Peripheral blood mononuclear cell (primary cell): ENCODE measurements around the genes AIPL1, TEKT1, GABARAP, SPEM2, TNFSF12 and MPDU1.

DNA sequence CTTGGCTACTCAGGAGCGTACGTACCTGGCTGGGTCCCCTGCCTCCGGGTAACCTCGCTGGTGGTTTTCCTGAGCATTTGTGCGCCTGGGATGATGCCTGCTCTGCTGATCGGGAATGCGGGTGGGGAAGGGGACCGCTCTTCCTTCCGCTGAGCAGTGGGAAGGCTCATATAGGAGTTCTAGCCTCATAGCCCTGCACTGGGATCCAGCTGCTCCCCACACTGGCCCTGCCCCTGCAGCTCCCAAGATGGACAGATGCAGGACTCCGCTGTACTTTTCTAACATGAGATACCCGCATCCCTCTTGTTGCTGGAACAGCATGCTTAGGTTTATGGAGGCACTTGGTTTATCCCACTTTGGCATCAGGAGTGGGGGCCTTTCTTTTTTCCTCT lies 1.1 kb downstream of the WSCD1 start:
- PRO-cap, 8 experiments = no peak in any of the 8 experiments

DNA sequence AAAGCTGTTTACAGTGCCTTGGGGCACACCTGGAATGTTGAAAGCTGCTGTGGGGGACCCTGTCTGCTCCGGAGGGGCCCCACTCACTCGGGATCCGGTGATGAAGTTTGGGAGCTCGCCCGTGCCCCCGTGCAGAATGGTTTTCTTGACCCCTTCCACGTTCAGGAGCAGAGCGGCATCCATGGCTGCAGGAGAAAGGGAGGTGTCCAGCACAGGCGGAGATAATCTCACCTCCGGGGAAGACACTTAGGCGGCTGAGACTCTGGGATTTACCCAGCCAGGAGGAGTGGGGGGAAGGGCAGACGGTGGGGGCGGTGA lies at the start of gene AIPL1:
Gene AIPL1 (minus strand): TSS at position 200 of the 318 bp plus-strand sequence.
- PRO-cap, 8 experiments = no peak in any of the 8 experiments

DNA sequence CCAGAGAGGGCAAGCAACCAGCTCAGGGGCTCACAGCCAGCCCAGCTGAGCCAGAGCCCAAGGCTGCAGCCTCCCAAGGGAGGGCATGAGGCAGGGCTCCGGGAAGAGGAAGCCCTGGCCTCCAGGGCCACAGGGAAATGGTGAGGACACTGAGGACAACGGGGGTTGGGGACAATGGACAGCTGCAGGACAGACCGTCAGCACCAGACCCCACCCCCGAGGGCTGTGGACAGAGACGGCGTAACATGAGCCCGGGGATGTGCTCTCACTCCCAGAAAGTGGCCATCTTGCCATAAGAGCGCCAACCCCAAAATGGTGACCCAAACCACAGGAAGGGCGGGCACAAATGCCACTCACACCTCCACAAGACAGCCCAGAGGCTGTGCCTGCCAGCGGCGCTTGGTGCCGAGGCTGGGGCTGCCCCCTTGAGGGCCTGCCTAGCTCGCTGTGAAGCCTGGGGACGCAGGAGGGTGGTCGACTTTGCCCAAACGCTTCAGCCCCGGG lies 10.3 kb downstream of the PIMREG start:
- PRO-cap, 8 experiments = peak in 2 of 8 experiments; most common minus-strand start position 218 of the sequence (in 2)

- PRO-cap, 8 experiments = peak in 2 of 8 experiments; most common plus-strand start chr17:6831858 (in 2); most common minus-strand start chr17:6831670 (in 2)
These were observed at the start of gene TEKT1 for GRCh38 chr17:6831128-6832321. Gene TEKT1, minus strand, starts transcription at chr17:6831729.

DNA sequence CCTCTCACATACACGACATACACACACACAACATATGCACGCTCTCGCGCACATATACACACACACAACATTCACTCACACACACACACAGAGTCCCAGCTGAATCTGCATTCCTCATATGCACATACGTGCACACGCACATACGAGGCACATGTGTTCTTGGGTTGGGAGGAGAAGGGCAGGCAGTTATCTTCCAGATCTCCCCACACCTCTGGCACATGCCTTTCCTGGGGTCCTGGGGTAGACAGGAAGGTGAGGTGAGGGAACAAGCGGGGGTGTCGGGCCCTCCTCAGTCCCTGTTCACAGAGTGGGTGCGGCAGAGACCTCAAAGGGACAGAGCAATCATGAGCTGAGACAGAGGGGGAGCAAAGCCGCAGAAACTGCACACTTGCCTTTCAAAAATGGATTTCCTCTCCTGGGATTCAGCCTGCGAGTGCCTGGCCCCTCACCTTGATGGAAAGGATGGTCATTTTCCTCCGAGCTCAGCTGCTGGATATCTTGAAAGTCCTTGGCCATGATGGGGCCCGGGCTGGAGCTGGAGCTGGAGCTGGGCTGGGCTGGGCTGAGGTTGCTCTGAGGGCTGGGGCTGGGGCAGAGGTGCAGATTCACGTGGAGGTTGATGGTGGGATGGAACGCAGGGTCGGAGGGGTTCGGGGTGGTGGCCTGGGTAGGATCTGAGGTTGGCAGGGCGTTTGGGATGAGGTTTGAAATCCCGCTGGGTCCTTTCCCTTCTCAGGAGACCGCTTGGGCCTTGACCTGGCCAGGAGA lies 713 bp downstream of the ASGR2 start:
- PRO-cap, 8 experiments = no peak in any of the 8 experiments

DNA sequence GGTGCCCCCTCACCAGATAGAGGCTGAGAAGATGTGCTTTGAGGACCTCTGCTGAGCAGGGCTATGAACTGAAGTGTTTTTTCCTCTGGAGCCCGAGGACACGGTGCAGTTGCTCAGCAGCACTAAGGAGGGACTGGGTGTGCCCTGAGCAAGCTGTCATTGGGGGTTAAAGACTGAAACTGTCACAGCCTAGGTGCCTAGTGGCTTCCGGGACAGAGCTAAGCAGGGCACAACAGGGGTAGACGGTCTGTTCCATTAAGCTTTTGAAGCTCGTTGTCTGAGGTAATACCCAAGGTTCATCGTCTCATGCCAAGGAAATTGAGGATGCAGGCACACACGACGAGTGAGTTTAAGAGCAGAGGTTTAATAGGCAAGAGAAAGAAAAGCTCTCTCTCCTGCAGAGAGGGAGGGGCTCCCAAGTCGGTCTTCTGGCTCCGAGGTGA lies 24.9 kb upstream of the ASGR2 start:
- PRO-cap, 8 experiments = no peak in any of the 8 experiments

- PRO-cap, 8 experiments = no peak in any of the 8 experiments
These were observed 10.1 kb downstream of the DLG4 start for GRCh38 chr17:7207174-7207936.

DNA sequence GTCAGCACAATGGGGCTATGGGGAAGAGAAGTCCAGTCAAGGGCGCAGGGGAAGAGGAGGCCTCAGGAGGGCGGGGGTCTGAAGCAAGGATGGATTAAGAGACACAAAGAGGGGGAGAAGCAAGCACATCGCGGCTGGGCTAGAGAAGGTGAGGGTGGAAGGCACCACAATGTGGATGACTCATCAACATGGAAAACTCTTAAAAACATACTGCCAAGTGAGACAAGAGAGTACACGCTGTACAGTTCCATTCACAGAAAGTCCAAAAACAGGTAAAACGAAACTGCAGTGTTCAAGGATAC lies 6.3 kb downstream of the DVL2 start:
- PRO-cap, 8 experiments = no peak in any of the 8 experiments

DNA sequence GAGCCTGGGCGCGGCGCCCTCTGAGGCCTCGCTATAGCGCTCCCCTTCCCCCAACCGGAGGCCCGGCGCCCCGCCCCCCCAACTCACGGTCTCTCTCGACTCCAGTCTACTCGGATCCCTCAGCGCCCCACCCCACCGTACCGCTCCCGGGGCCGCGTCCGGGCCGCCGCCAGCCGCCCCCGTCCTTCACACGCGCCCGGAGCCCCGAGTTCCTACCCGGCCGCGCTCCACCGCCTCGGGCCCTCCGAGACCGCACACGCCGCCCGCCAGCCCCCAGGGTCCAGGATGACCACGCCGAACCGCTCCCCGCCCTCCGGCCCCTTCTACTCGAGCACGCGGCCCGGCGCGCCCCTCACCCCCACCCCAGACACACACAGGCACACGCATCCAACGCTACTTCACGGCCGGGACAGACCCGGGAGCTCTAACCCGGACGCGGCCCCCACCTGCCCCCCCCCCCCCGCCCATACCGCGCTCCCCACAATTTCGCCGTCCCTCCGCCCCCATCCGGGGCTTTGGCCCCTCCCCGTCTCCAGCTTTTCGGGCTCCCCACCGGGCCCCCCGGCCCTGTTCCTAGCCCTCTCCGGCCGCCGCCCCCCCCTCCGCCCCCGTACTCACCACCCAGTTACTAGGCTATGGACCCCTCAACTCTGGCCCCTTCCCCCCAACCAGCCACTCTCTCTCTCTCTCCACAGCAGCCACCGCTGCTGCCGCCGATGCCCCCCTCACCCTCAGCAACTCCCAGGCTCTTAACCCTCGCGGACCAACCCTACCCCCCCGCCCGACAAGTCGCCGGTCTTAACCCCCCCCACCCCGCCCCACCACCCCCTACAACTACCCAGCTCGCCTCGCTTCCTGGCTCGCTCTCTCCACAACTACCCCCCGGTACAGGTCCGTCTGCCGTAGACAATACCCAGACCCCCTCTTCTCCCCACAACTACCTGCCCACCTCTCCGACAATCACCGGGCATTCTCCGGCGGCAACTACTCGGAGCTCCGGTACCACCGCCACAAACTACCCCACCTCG lies 1.1 kb downstream of the PHF23 start:
- PRO-cap, 8 experiments = peak in 8 of 8 experiments; most common plus-strand start position 104 of the sequence (in 6); most common minus-strand start position 411 of the sequence (in 4)

DNA sequence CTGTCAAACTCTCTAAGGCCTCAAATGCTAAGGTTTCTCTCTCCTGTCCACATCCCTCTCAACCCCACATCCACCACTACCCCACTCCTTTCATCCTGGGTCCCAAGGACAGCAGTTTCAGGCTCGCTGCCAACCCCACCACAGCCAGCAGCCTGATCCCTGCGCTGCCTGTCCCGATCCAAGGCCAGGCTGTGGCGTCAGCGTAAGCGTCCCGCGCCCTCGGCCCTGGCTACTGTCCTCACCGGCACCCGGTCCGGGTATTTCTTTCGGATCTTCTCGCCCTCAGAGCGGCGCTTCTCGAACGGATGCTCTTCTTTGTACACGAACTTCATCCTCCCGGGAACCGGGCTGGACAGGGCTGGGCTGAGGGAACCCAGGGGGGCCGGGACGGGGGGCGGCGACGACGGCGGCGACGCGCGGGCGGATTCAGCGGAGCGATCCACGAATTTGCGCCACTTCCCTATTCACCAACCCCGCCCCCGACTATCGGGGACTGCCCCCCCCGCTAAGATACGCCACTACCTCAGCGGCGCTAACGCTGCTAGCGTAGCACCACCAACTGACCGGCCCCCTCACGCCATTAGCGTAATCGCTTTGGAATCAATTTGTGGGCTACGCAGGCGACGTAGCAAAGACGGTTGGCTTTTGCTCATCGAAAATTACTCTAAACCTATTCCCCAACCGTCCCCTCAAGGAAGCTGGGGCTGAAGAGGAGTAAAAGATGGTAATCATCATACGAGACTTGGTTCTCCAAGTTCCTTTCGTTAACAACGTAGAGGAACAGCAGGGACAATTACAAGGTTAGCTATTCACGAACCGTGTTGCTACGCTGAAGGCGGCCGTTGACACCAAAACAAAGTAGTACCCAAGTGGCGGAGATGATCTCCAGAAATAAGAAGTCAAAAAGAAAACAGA lies at the start of gene GABARAP:
Gene GABARAP (minus strand): TSS at position 451 of the 915 bp plus-strand sequence.
- PRO-cap, 8 experiments = peak in 8 of 8 experiments; most common plus-strand start position 406 of the sequence (in 3); most common minus-strand start position 350 of the sequence (in 5)

DNA sequence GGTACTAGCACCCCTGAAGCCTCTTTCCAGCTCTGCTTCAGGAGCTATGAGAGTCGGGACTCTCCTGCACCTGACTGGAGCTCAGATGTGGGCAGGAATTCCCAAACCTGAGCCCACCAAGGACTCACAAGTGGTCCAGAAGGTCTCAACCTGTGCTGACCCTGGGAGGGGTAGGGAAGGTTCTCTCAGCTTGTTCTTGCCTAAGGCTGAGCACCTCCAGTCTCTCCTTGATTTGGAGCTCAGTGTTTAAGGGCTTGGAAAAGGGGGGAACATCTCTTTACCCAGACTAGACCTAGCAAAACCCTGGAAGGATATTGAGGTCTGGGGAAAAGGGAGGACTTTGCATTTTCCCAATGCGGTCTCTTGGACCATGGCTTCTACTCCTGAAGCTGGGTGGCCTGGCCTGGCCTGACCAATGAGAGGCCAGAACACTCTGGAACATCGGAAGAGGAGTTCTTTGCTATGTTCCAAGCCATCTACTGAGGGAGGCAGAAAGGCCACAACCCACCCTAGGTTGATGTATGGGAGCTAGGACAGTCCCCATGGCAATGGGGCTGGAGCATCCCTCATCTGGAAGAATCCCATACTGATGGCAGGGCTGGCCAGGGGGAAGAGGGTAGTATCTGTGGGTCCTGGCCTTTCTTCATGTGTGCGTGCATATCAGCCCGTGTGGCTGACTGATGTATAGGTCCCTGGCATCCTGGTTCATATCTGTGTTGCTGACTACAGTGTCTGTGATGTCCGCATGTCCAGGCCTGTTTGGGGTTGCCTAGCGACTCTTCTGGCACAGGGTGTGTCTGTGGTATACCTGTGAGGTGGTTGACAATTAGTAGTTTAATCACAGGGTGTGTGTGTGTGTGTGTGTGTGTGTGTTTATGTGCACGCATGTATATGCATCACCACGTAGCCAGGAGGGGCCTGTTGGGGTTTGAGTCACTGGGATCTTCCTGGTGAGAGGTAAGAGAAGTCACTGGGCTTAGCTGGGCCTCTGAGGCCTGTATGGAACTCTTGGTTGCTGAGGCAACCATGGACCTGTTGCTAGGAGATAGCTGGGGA lies 944 bp upstream of the TMEM95 start:
- PRO-cap, 8 experiments = no peak in any of the 8 experiments

GRCh38 chr17:7425368-7425827 lies at the start of gene SPEM2:
Gene SPEM2, plus strand, starts transcription at chr17:7425616.
- PRO-cap, 8 experiments = no peak in any of the 8 experiments

DNA sequence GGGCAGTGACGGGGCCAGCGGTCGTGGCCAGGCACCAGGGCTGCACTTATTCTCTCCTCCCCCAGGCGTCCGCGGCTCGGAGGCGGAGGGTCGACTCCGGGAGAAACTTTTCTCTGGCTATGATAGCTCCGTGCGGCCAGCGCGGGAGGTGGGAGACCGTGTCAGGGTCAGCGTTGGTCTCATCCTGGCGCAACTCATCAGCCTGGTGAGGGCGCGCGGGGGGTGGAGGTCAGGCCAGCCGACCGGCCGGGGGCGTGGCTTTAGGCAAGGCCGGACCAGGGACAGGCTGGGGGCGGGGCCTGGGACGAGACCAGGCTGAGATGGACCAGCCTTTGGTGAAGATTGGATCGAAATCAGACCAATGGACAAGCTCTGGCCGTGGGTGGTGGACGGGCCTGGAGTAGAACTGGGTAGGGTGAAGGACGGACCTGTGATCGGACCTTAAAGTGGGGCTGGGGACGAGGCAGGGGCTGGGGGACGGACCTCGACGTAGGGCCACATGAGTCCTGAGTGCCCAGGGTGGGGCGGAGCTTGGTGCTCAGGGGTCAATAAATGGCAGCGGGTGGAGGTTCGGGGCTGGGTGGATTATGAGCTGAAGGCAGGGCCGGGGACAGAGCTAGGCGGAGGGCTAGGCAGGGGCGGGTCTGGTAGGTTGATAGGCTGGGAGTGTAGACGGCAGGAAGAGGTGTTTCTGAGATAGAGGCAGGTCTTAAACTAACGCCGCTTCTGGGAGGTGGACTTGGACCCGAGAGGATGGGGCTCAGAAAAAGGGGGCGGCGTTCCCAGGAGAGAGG lies 541 bp downstream of the CHRNB1 start:
- PRO-cap, 8 experiments = no peak in any of the 8 experiments

- PRO-cap, 8 experiments = peak in 5 of 8 experiments; most common minus-strand start chr17:7459974 (in 2)
These were observed 14.7 kb downstream of the CHRNB1 start for GRCh38 chr17:7459474-7460040.

DNA sequence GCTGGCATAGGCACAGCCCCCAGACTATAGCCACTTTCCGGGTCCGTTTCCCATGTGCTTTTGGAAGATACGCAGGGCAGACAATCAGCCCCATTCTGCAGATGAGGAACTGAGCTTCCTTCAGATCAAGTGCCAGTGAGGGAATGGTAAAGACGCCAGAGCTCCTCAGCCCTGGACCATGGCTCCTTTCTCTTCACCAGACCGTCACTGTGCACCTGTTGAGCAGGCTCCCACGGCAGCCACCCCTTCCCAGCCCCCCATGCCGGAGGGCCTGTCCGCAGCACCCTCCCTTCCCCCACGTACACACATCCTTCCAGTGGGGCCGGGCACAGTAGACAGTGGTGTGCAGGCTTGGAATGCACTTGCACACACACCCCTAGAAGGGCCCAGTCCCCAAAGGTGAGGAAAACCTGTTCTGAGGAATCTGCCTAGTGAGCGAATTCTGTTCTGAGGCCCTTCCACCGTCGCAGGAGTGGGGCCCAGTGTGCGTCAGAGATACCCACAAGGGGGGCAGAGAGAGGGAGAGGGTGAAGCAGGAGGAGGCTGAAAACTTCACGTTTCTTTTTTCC lies 2.1 kb downstream of the ZBTB4 start:
- PRO-cap, 8 experiments = peak in 4 of 8 experiments; most common plus-strand start position 513 of the sequence (in 2); most common minus-strand start position 470 of the sequence (in 3)

GRCh38 chr17:7548746-7549309 lies at the start of gene TNFSF12:
Gene TNFSF12, plus strand, starts transcription at chr17:7549058.
- PRO-cap, 8 experiments = peak in 7 of 8 experiments; most common plus-strand start chr17:7548908 (in 5); most common minus-strand start chr17:7548991 (in 4)

DNA sequence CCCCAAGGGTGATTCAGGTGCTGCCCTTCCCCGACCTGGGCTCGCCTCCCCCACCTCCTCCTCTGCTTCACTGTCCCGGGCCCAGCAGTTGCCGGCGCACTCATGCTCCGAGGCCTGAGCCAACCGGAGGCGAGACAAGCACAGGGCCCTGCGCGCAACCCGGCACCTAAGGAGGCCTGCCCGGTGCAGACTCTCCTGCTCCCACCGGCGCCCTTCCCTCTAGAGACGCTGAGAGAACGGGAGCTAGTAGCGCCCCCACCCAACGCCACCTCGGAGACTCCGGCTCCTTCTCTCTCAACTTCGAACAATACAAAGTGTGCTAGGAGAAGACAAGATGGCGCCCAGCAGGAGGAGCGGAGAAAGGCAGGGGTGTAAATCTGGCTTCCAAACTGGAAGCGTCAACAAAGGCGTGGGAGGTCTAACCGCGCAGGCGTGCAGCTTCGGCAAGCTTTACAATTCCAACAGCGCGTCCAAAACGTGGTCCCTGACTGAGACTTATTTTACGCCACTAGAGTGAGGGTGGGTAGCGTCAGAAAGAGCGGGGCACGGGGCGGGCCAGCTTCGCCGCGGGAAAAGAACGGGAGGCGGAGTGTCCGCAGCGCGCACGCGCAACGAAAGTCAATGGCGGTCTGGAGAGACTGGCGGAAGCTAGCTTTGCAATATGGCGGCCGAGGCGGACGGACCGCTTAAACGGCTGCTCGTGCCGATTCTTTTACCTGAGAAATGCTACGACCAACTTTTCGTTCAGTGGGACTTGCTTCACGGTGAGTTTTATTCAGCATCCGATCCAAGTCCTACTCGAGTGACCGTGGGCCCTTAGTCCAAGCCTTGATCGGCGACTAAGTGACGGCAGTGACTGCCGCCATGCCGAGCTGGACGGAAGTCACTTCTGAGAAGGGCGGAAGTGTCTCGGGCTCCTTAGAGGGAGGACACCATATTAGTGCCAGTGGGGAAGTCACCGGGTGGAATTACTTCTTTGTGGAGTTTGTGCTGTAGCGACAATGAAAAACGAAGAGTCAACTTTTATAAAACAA lies at the start of gene MPDU1:
Gene MPDU1 (plus strand): TSS at position 651 of the 1,034 bp plus-strand sequence.
- PRO-cap, 8 experiments = peak in 8 of 8 experiments; most common plus-strand start position 946 of the sequence (in 7); most common minus-strand start position 490 of the sequence (in 2)

- PRO-cap, 8 experiments = no peak in any of the 8 experiments
These were observed 4.5 kb downstream of the SHBG start for GRCh38 chr17:7634479-7634783.

GRCh38 chr17:7674764-7675328 lies 12.4 kb downstream of the TP53 start:
- PRO-cap, 8 experiments = no peak in any of the 8 experiments

DNA sequence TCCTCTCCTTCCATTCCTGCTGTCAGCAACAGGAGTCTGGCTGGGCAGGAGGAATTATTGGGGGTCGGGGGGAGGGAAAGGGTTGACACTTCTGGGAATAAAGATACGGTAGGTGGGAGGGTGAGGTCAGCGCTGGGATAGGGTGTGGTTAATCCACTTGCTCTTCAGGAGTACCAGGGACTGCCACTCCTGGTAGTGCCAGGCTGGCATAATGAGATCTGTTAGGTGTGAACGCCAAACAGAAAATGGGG lies 1.1 kb upstream of the DNAH2 start:
- PRO-cap, 8 experiments = no peak in any of the 8 experiments